Measurements from ENCODE around the genes NOTUM, LRRC45, CSNK1D and NARF.

DNA sequence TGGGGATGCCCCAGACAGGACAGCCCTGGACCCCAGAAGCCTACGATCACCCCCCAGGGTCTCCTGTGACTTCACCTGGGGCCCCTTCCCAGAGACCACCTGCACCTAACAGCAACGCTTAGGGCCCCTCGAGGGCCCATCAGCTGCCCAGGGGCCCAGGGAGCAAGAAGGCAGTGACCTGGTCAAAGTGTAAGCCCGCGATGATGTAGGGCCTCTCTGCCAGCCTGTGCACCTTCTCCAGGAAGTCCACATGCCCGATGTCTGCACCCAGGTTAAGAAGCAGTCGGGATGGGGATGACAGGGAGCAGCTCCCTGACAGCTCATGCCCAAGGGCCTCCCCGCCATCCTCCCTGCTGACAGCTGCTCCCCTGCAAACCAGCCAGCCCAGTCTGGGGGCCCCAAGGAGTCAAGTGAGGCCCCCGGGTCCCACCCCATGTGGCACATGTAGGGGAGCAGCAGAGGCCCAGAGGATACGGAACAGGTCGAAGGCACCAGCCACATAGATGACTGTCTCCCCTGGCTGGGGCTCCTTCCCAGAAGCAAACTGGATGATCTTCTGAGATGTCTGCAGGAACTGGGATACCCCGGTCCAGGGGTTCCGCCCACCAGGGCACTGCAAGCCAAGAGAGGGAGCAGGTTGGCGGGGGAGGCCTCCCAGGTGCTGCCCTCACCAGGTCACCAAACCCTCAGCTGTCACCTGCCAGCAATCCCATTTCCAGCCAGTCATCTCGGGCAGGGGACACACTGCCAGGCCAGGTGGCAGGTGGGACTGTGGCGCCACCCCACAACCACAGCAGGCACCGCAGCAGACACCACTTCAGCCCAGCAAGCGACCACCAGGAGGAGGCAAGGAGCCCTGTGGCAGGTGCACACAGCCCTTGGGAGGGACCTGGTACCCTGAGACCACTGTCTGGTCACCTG lies 4.5 kb downstream of the NPB start:
- PRO-cap, result no peak

DNA sequence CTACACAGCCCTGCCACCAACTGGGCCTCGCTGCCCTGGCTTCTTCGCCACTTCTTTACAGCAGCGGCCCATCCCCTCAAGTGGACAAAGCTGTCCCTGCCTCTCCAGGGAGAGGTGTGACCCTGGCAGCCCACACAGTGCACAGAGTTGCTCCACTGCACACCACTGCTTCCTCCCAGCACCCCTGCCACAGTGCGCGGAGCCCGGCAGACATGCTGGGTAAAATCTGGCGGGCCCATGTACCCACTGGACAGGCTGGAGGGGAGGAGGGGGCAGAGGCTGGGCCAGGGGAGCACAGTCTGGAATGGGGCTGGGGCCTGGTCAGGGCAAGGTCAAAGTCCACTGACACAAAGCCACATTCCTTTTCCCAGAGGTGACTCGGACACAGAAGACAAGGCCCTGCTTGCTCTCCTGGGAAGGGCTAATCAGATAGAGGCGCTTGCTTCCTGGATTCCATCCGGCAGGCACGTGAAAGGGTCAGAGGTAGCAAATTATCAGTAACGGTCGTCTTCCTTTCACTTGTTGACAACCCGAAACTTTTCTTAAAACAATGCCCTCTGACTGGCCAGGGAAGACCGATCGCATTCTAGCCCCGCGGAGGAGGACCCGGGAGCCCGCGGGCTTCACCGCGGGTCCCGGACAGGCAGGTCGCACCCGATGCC lies 832 bp downstream of the PCYT2 start:
- PRO-cap, result no peak

DNA sequence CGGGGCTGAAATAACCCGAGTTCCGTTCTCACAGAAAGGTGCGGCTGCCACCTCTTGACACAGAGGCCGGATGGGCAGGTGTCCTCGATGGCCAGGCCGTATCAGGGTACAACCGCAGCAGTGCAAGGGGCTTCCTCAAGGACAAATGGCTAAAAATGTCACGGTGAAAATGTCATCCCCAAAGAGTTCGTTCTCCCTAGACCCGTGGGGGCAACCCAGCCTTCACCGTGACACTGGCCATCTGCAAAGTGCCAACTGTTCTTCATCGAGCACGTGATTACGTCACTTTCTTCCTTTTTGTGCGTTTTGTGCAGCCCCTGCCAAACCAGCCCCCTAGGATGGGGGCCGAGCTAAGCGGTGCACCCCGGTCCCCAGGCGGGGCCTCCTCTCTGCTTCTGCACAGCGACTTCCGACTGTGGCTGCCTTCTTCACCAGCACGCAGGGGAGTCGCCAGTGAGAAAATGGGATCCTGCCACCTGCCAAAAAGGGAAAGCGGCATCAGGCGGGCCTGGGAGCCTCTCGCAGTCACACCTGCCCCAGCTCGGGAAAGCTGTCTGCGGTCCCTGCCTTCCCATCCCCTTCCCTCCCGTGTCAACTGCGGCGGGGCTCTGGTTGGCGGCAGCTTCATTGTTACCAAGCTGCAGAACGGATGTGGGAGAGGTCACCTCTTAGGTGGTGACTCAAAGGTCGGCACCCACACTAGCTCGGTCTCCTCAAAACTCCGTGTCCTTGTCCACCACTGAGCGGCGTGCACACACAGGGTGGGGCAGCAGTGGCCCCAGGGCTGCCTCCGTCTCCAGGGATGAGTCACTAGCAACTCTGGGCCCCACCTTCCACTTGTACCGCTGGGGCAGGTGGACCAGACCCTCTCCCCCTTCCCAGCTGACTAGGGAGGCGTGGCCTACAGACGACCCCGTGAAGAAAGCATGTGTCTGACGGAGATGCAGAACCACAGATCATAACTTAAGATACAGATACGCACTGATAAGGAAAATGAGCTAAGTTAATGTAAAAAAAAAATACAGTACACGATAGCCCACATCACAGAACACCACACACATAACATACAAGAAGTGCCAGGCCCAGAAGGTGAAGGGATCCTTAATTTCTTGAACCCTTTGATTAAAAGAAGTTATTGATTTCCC lies 1.3 kb upstream of the PCYT2 start:
- PRO-cap, result no peak

- PRO-cap, result no peak
These were observed 4.8 kb upstream of the PYCR1 start for GRCh38 chr17:81941724-81942416.

GRCh38 chr17:81960886-81961647 lies at the start of gene NOTUM:
TSS of gene NOTUM (minus strand) at chr17:81961187.
- PRO-cap, result no peak

DNA sequence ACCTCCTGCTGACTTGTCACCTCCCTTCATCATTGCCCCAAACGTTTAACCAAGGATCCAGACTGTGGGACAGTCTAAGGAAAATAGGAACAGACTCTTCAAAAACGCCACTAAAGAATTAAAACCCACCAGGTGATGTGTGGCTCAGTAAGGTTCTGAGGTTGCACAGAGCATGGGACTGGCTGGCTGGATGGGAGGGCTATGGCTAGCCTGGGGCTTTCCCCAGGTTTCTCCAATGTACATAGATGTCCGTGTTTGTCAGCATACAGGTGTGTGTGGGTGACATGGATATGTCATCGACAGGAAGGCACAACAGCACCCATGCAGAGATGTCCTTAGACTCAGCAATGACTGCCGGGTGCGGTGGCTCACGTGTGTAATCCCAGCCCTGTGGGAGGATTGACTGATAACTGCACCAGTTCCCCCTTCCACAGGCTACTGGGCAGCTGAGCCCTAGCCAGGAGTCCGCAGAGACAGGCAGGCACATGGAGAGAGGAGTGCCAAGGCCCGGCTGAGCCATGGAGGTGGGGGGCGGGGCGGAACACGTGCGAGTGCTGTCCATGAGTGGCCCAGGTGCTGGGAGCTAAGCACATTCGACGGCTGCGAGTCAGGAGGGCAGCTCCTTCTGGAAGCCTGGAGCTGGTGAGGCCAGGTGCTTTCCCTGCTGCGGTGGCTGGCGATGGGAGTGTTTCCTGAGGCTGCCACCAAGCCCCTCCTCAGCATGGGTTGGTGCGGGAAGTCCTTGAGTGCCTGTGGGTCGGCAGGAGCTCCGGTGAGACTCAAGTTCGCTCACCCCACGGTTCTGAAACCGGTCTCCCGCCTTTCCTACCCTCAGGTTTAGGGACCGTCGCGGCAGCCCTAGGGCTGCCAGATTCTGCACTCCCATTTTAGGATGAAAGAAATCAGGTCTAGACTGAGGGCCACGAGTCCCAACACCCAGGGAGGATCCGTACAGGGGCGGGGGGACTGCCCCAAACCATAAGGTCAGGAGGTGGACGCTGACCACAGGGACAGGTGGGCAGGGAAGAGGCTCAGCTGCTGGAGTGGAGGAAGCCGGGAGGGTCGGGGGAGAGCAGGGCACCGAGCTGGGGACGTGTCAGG lies 871 bp upstream of the ASPSCR1 start:
- PRO-cap, result no peak

DNA sequence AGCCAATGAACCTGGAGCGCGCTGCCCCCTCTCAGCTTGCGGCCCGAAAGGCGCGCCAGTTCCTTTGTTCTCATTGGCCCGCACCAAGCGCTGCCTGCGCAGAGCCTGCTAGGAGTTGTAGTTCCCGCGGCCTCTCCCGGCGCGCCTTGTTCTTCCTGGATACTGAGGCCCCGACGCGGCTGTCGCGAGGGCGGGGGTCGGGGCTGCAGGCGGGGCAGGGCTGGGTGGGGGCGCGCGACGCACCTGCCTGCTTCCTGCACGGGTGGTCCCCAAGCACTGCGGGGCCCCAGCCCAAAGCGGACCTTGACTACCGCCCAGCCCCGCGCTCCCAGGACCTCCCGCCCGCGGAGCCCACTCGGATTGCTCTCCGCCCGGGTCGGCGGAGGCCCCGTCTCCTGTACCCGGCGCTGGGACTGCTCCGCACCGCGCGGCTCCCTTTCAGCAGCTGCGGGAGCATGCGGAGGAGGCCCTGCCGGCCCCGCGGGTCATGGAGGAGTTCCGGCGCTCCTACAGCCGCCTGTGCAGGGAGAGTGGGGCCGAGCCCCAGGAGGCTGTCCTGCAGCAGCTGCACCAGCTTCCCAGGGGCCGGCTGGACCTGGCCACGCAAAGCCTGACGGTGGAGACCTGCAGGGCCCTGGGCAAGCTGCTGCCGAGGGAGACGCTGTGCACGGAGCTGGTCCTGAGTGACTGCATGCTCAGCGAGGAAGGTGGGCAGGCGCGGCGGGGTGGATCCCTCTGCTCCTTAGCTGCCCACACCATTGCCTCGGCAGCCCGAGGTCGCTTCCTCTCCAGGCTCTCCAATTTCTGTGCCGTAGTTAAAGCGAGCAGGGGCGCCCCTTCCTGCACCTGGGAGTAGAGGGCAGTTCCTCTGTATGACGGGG lies at the start of gene LRRC45:
Gene LRRC45 (plus strand): TSS at position 149 of the 881 bp plus-strand sequence.
- PRO-cap, result unidirectional peak, plus-strand start at position 149 of the sequence

GRCh38 chr17:82113796-82114507 lies 15.9 kb upstream of the FASN start:
- PRO-cap, result no peak

GRCh38 chr17:82200549-82201191 lies 12.0 kb downstream of the CCDC57 start:
- PRO-cap, result no peak

DNA sequence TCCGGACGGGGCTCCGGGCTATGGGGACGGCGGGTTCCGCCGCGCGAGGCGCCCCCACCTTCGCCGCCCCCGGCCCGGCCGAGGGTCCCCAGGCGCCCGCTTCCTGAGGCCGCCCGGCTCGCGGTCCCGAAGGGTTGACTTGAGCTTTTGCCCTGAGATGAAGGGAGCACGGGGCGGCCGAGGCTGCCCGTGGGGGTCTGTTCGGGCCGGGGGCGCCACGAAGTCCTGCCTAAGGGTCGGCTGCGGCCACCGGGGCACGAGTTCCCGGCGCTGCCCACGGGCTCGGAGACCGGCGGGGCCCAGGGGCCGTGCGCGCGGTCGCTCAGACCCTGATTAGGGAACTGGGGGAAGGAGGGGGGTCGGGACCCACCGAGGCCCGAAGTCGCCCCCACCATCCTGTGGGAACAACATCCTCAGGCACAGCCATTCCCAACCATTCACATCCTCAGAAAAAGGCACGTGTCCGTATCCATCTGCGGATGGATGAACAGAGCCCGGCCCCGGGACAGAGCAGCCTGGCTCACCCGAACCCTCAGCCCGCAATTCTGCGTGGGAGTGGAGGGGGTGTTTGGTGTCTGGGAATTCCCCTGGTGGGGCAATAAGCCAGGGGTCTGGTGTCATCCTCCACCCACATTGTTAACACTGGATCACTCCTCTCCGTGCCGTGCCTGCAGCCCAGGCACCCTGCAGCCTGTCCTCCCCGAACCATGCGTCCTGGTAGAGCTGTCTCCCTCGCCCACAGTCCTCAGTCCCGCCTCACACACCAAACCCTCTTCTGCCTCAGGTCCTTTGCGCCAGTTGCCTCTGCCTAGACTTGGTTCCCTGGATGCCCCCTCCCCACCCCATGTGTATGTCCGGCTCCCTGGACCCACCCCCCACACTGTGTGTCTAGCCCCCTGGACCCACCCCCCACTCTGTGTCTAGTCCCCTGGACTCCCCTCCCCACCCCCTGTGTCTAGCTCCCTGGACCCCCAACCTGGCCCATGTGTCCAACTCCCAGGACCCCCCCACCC lies 706 bp upstream of the CCDC57 start:
- PRO-cap, result bidirectional peak, plus-strand start at position 650 of the sequence, minus-strand start at position 547 of the sequence

DNA sequence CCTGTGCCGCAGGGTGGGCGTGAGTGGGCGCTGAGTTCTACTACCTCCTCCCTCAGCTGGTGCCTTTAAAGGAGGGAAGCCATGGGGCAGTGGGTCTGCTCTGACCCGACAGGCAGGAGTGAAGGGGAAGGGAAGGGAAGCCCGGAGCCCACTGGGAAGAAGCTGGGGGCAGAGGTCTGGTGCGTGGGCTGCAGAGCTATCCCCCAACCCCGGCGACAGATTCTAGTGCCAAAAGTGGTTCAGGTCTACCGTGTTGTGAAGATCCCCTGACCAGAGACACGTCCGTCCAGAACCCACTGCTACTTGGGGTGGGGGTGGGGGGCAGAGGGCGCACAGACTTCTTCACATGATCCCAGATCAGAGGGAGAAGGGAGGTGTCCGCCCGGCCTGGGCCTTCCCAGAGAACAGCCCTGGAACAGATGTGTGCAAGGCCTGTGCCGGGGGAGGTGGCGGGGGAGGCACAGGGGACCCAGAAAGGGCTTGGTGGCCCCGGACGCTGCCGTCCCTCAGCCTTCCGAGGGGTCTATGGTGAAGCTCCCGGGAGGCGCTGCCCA lies 12.0 kb downstream of the SLC16A3 start:
- PRO-cap, result no peak

GRCh38 chr17:82243382-82244057 lies 14.7 kb downstream of the SLC16A3 start:
- PRO-cap, result no peak

- PRO-cap, result no peak
These were observed 16.9 kb downstream of the SLC16A3 start for GRCh38 chr17:82245538-82246346.

GRCh38 chr17:82256048-82257226 lies 17.1 kb downstream of the CSNK1D start:
- PRO-cap, result no peak

DNA sequence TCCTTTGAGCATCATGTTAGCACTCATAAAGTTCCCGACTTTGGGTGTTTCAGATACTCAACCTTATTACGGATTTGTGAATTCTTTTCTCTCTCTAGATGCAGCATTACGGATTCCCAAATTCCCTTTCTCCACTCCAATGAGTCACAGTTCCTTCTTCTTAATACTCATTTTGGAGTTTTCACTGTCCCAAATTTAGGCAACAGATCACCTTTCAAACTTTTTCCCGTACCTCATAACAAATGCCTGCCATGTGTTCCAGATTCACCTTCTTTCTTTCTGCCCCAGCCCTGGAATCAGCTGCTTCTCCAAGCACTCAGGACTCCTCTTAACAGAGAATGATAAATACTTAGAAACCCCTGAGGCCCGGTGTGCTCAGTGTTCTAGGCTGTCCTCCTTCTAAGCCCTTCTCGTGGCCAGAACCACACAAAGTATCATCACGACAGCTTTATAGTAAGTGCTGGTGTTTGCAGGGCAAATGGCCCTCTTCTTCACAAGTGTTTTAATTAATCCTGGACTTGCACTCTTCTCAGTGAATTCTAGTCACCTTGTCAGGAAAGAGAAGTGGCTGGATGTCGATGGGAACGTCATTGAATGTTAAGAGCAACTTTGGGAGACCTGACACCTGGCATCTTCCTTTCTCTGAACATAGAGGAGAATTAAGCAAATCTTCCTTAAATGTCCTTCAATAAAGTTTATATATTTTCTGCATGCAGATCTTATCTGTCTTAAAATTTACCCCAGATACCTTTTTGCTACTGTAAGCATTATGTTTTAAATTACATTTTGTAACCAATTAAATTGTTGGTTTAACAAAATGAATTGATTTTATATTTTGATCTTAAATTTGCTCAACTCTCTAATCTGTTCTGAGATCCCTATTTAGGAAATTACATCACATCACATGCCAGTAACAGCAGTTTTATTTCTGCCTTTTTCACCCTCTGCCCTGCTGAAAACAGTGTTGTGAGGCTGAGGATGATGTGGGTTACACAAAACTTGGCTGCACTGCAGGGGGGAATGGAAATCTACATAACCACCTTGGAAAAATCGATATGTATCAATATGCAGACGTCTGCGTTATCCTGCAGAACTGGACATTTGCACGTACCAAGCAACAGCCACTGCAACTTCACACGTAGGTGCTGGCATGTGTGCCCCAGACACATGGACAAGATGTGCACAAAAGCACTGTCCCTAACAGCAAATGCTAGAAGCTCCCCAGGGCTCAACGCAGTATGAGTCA lies 14.6 kb downstream of the CSNK1D start:
- PRO-cap, result no peak

GRCh38 chr17:82273042-82273893 lies at the start of gene CSNK1D:
TSS of gene CSNK1D (minus strand) at chr17:82273700.
- PRO-cap, result bidirectional peak, plus-strand start at chr17:82273778, minus-strand start at chr17:82273431

DNA sequence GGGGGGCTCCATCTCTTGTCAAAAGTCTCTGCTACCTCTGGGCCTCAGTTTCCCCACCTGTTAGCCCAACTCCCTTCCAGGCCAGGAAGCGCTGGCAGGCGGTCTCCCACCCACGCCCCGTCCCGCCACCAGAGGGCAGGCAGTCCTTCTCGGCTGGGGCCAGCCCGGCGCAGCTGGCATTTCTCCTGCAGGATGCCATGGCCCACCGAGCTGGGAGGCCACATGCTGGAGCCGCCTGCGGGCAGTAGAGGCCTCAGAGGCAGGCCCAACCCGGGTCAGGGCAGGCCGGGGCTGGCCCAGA lies 16.6 kb downstream of the CD7 start:
- PRO-cap, result no peak

- PRO-cap, result no peak
These were observed 5.0 kb downstream of the SECTM1 start for GRCh38 chr17:82328298-82329329.

DNA sequence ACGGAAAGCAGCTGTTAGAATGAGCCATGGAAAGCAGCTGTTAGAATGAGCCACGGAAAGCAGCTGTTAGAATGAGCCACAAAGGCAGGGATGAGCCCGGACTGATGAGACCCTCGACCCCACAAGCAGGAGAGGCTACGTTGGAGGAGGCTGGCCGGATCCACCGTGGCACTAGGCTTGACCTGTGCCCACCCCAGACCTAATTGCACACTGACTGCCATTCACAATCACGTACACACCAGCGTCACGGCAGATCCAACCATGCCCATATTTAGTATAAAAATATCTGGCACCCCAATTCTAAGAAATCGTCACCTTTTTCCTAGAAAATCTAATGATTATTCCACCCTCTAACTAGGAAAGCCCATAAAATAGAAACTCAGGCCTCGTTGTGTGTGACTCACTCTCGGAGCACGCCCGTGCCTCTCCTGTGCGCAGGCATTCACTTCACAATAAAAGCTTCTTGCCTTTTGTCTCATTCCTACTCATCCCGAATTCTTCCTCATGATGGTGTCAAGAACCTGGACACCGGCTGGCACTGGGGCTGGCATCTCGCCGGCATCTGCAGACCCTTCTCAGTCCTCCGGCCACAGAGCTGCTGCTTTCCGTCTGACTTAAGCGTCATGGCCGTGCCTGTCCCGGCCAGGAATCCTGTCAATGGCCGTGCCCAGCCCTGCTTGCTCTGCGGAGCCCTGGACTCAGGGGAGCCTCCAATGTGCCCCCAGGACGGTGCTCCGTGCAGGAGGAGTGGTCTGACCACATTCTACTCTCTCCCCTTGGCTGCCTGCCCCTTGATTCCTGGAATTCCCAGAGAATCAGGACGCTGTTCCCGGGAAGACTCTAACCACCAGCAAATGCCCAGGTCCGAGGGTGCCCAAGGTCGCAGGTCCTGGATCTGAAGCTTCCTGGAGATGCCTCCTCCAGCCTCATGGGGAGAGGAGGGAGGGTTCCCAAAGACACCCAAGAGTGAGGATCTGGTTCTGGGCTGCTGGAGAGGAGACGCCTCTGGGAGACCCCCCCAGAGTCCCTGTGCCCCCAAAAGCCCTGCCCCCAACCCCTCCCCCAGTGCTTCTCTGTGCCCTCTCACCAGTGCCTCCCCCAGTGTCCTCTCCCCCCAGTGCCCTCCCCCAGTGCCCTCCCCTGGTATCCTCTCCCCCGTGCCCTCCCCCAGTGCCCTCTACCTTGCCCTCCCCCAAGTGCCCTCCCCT lies 5.7 kb upstream of the SECTM1 start:
- PRO-cap, result no peak

DNA sequence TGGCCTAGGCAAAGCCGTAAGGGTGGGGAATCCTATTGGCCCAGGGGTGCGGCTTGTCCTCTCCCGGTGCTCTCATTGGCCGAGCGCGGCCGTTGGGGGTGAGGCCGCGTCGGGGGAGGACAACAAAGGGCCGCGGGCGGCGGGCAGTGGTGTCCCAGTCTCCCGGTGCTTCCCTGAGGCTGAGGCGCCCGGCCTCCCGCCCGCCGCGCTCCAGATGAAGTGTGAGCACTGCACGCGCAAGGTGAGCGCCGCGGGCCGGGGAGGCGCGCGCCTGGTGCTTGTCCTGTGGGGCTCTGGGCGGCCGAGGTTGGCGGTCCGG lies at the start of gene NARF:
Gene NARF (plus strand): TSS at position 152 of the 319 bp plus-strand sequence.
- PRO-cap, result bidirectional peak, plus-strand start at position 152 of the sequence, minus-strand start outside the sequence